Cytotoxic T cell (primary cell): ENCODE results near the genes SSTR5 and CLCN7.

DNA sequence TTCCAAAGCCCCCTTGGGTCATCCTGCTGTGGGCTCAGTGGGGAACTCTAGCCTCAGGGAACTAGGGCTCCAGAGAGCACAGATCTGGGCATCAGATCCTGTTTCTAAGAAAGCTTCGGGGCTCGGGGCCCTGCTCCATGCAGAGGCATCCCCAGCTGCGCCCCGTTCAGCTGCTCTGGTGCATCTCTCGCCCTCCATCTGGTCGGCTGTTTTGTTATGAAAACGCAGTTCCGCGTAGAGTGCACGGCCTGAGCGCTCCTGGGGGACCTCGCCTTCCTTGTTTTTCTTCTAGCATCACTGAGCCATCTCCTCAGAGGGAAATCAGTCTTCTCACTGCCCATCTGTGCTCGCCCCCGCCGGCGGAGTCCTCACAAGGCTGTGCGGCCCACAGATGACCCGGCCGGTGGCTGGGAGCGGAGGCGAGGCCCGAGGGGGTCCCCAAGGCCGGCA, 72.4 kb upstream of the GNG13 start:
- PRO-cap, 2 experiments = no peak in any of the 2 experiments

GRCh38 chr16:903508-903884, 67.3 kb downstream of the LMF1 start:
- PRO-cap, 2 experiments = peak in 1 of 2 experiments; most common plus-strand start chr16:903706 (in 1)

DNA sequence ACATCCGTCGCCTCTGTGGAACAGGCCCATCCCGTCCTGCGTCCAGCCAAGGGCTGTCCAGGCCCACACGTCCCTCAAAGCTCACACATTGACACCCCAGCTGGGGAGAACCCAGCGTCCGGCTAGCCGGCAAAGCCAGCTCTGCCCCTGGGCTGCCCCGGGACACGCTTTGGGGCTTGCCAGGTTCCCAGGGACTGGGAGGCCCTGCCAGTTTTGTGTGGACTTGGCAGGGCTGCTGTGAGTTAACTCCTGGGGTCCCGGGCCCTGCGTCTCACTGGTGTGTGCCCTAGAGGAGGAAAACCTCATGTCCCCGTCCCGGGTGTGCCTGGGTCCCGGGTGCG, 6.3 kb downstream of the SOX8 start:
- PRO-cap, 2 experiments = no peak in any of the 2 experiments

GRCh38 chr16:990570-991453, 9.2 kb downstream of the SOX8 start:
- PRO-cap, 2 experiments = no peak in any of the 2 experiments

- PRO-cap, 2 experiments = no peak in any of the 2 experiments
Observed at GRCh38 chr16:1072119-1072950, at the start of gene SSTR5. Gene SSTR5 (plus strand): TSS chr16:1072747.

DNA sequence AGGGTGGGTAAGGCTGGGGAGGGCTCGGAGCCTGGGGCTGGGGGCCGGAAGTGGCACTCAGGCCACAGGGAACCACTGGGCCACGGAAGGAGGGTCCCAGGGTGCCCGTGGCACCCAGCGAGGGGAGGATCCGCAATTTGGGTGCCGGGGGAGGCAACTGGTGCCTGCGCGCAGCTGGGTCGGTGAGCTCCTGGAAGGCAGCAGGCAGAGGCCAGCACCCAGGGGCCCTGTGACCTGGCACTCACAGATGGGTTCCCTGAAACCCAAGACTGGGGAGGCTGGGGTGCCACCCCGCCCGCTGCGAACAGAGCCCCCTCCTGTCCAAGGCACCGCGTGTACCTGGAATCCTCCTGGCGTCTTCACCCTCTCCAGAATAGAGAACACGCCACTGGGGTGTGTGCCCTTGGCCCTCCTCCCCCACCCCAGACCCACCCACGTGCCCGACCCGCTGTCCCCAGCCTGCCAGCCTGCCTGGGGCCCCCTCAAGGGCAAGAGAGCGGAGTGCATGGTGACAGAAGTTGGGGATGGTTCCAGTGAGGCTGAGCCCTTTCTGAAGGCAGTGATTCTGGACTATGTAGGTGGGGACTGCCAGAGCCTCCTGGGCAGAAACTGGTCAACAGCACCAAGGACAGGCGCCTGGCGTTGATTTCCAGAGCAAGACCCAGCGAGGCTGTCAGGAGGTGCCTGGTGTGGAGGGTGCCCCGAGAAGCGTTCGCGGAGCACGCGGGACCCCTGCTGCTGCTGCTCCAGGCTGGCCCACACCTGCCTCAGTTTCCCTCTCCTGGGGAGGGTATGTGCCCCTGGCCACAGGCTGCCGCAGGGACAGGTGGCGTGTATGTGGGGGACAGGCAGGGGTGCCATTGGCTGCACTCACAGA, 918 bp downstream of the SSTR5 start:
- PRO-cap, 2 experiments = no peak in any of the 2 experiments

GRCh38 chr16:1082283-1083008, 9.9 kb downstream of the SSTR5 start:
- PRO-cap, 2 experiments = no peak in any of the 2 experiments

- PRO-cap, 2 experiments = no peak in any of the 2 experiments
Observed at GRCh38 chr16:1155297-1155769, 2.4 kb downstream of the CACNA1H start.

DNA sequence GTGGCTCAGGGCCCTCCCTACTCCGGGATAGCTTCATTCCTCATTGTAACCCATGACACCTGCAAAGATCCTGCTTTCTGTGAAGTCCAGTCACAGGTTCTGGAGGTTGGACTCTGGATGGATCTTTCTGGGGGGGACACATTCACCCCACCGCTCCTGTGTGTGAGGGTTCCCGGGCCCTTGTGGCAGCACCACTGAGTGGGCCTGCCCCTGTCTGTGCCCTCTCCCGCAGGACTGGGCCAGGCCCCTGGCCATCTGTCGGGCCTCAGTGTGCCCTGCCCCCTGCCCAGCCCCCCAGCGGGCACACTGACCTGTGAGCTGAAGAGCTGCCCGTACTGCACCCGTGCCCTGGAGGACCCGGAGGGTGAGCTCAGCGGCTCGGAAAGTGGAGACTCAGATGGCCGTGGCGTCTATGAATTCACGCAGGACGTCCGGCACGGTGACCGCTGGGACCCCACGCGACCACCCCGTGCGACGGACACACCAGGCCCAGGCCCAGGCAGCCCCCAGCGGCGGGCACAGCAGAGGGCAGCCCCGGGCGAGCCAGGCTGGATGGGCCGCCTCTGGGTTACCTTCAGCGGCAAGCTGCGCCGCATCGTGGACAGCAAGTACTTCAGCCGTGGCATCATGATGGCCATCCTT, 21.2 kb downstream of the TPSG1 start:
- PRO-cap, 2 experiments = no peak in any of the 2 experiments

- PRO-cap, 2 experiments = peak in 1 of 2 experiments; most common plus-strand start chr16:1310254 (in 1); most common minus-strand start chr16:1310089 (in 1)
Observed at GRCh38 chr16:1309809-1310814, 676 bp downstream of the UBE2I start.

DNA sequence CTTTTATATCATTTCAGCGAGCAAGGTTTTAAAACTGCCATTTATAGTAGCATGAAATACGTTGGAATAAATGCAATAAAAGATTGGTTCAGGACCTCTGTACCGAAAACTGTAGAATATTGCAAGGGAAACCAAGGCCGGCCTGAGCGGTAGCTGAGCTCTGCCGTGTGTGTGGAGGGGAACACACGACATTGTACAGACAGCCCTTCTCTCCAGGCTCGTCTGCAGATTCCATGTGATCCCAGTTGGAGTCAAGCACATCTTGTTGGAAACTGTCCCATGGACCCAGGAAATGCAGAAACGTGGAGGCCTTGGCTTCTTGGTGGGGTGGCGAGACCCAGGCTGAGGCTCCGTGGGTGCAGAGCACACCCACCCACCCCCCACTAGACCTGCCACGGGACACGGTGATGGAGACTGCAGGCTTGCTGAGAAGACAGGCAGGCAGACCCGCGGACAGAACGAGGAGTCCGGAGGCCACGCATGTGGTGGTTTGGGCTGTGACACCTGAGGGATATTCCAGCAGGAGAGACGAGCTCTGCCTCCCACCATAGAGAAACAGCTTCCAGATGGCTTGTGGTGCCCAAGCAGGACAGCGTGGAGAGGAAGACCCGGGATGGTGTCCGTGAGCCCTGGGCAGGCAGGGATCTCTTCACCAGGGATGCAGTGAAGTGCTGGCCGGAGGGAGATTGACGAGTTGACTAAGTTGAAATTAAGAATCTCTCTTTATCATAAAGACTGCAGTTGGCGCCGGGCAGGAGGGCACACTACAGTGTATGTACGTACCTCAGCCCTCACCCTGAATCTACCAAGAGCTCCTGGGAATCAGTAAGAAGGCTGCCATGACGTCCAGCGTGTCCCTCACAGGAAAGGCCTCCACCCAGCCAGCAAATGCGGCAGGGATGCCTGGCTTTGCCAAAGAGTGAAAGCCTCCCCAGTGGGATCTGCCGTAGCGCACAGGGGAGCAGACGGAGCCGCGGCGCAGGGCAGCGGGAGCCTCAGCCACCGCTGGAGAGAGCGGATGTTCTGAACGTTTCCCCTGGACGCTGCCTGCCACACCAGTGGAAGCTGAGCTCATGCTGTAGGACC, 8.1 kb downstream of the UBE2I start:
- PRO-cap, 2 experiments = peak in 2 of 2 experiments; most common plus-strand start position 221 of the sequence (in 1)

DNA sequence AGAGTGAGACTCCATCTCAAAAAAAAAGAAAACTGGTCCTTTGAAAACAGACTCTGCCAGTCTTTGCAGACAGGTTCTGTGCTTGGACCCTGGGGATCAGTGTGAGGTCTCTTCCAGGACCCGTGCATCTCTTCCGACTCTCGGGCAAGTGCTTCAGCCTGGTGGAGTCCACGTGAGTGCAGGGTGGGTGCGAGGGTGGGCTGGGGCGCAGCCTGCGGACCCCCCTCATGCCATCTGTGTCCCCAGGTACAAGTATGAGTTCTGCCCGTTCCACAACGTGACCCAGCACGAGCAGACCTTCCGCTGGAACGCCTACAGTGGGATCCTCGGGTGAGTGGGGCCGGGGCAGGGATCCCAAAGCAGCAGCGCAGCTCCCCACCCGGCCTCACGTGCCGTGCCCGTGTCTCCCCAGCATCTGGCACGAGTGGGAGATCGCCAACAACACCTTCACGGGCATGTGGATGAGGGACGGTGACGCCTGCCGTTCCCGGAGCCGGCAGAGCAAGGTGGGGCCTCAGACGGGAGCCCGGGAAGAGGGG, 10.0 kb downstream of the GNPTG start:
- PRO-cap, 2 experiments = no peak in any of the 2 experiments

GRCh38 chr16:1395488-1395871, 19.0 kb downstream of the UNKL start:
- PRO-cap, 2 experiments = no peak in any of the 2 experiments

DNA sequence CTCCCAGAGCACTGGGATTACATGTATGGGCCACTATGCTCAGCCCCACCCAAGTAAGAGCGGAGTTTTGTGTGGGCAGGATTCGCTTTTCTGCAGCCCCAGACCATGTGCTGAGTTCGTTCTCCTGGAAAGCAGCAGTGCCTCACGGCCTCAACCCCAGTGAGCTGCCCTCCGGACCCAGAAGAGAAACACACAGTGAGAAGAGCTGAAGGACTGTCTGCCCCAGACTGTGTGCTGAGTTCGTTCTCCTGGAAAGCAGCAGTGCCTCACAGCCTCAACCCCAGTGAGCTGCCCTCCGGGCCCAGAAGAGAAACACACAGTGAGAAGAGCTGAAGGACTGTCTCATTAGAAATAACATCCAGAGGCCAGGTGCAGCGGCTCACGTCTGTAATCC, 12.5 kb downstream of the UNKL start:
- PRO-cap, 2 experiments = no peak in any of the 2 experiments

GRCh38 chr16:1413343-1414307, 879 bp downstream of the UNKL start:
- PRO-cap, 2 experiments = peak in 2 of 2 experiments; most common plus-strand start chr16:1413892 (in 2)

DNA sequence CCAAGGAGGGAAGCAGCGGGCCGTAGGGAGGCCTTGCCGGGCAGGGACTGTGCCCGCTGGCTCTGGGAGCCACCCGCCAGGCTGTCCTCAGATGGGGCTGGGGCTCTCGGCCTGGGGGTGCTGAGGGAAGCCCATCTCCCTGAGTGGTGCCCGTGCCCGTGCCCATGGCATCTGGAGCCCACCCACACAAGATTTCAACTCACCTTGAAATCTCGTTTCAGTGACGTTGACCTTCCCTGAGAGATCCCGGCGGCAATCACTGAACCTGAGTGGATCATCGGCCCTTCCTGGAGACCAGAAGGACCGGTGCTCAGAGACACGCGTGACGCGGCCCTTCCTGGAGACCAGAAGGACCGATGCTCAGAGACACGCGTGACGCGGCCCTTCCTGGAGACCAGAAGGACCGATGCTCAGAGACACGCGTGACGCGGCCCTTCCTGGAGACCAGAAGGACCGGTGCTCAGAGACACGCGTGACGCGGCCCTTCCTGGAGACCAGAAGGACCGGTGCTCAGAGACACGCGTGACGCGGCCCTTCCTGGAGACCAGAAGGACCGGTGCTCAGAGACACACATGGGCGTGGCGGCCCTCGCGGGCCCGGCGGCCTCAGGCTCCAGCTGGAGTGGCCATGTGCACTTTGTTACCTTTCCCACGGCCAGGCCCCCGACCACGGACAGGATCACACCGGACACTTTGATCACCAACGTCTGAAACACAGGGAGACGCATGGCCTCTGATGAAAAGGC, 12.9 kb upstream of the CCDC154 start:
- PRO-cap, 2 experiments = no peak in any of the 2 experiments

DNA sequence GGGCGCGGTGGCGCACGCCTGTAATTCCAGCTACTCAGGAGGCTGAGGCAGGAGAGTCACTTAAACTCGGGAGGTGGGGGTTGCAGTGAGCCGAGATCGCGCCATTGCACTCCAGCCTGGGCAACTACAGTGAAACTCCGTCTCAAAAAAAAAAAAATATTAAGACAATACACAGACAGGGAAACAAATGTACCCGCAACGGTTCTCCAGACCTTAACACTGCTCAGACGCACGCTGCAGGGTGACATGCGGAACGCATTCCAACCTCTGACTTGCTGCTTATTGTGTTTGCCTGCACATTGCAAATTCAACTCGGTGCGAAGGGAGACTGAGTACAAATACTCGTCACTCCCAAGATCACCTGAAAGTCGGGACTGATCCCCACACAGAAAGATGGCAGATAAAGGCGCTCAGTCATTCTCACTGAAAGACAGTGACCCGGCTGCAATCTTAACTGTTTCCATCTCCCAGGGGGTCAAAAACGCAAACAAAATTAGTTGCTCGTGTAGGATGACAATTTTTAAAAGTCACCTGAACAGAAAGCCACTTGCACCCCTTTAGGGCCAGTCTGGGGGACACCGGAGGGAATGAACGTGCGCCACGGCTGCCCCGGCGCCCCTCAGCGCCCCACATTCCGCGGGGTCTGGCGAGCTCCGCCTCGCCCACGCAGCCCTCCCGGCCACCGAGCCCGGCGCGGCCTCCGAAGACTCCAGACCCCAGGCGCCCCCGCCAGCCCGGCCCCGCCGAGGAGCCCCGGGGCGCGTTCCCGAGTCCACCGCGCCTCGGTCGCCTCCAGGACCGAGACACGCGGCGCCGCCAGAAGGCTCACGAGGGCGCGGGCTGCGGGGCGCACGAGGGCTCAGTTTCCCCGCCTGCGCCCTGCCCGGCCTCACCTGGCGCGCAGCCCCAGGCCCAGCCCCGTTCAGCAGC, 622 bp downstream of the CLCN7 start:
- PRO-cap, 2 experiments = no peak in any of the 2 experiments

GRCh38 chr16:1474871-1475783, at the start of gene CLCN7:
Gene CLCN7 (minus strand): TSS chr16:1475028.
- PRO-cap, 2 experiments = peak in 2 of 2 experiments; most common plus-strand start chr16:1475181 (in 2); most common minus-strand start chr16:1475025 (in 2)

DNA sequence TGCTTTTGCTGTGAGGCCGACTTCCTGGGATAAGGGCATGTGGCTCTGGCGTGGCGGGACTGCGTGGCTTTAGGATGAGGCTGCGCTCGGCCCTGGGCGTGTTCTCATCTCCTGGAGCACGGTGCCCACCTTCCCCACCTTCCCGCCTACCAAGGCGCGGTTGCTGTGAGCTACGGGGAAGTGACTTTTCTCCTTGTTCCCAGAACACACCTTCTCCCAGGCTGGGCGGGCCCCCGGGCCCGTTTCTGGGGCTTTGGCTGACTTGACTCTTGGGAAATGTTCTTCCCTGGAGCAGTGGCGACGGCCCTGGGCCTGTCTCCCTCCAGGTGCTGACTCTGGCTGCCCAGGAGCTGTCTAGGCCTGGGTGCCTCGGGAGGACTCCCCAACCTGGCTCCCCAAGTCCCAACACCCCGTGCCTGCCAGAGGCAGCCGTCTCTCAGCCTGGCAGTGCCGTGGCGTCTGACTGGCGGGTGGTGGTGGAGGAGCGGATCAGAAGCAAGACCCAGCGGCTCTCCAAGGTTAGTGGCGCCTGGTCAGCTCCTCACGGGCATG, 12.0 kb downstream of the TELO2 start:
- PRO-cap, 2 experiments = no peak in any of the 2 experiments

DNA sequence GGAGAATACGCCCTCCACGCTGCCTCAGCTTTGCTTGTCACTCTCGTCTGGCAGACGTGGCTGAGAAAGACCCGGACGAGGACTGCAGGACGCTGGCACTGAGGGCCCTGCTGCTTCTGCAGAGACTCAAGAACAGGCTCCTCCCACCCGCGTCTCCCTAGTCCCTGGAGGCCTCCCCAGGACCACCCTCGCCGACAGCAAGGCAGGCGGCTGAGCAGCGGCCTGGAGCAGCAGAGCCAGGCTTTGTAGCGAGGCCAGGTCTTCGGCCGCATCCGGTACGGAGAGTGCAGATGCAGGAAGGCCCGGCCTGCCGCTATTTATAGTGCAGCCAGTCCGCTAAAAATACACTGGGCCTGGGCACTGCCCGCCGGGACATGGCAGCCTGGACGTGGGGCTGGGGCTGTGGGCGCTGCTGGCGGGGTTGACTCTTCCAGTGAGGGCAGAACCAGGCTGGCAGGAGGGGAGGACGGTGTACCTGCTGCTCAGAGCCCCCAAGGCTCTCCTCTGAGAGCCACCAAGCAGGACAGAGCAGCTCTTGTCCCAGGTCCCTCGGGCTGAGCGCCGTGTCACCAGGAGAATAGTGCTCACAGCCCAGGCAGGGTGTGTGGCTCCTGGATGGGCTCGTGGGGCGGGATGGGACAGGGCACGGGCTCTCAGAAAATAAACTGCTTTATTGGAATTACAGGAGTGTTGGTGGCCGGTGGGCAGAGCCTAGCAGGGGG, 16.8 kb downstream of the TELO2 start:
- PRO-cap, 2 experiments = no peak in any of the 2 experiments